Frontal cortex (tissue), 2 donors: ENCODE measurements around a stretch of chr10.

GRCh38 chr10:133983-134361 lies 1.3 kb upstream of the ZMYND11 start:
- RAMPAGE, long total RNA = no peak

DNA sequence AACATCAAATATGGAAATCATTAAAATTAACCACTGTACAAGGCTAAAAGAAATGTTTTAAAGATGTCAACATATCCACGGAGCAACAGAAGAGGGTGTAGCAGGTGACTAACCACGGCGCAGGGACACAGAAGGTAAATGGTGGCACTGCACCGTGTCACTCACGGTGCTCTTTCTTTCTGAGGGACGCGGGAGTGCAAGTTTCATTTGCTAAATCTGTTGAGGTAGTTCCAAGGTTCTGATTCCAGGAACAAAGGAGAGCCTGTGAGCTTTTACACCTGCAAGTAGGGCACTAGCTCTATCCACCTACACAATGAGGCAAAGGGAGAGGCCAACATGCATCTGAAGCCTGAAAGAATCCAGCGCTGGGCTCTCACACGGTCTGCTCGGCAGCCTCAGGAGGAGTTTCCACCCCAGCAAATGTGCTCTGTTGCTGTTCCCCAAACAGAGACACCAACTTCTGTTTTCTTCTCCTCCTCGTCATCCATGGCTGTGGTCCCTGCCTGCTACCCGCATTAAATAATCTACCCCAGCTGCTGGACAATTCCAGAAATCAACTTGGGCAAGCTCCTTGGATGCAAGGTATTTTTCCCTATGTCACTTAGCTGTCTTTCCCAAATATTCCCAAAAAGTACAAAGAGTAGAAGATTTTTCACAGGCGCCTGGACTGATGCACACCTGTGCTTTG lies 176.6 kb downstream of the ZMYND11 start:
- RAMPAGE, long total RNA = no peak

- RAMPAGE, long total RNA = no peak
Measured at GRCh38 chr10:386828-387088, 251.5 kb downstream of the ZMYND11 start.

DNA sequence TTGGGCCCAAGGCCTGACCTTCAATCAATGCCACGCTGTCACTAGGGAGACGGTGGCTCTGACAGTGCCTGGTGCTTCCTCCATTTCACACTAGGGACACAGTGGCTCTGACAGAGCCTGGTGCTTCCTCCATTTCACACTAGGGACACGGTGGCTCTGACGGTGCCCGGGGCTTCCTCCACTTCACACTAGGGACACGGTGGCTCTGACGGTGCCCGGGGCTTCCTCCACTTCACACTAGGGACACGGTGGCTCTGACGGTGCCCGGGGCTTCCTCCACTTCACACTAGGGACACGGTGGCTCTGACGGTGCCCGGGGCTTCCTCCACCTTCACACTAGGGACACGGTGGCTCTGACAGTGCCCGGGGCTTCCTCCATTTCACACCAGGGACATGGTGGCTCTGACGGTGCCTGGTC lies 200.0 kb downstream of the DIP2C start:
- RAMPAGE, long total RNA = no peak

DNA sequence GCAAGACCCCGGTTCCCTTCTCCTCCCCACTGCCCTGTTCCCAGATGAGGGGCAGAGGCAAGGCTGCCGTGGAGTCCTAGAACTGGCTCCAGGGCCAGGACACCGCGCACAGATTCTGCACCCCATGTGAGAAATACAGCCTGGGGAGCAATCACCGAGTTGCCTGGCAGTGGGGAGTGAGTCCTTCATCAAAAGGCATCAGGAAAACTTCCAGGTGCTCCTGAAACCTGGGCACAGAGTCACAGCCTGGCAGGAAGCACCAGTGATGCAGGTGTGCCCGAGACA lies 134.9 kb downstream of the DIP2C start:
- RAMPAGE, long total RNA = no peak

DNA sequence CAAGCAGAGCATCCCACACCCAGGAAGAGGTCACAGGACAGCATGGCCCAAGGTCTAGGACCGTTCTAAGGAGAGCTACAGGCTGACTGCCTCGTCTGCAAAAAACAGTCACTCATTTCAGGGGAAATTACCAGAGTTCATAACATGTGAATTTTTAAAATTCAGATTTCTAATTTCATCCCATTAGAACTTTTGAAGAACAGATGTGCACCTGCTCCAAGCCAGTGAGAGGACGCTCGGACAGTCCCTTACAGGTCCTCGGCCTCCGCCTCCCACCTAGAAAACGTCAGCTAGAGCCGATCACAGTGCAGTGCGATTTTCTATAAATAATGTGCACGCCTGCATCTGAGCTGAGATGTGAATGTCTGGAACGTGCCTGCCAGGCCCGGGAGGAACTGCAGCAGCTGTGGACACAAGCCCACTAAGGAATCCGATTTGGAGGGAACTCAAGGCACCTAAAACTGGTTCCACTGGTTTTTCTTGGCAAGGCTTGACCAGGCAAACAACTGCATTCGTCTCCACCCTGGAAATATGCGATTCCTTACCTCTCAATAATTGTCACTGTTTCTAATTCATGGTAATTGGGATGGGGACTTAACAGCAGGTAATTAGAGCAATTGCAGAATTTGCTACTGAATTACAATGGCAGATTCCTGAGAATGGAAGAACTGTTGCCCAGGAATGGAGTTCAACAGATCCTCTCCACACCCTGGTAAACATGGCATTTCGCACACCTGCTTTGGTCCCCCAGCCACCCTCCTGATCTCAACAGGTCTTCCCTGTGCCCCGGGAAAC lies 76.2 kb downstream of the DIP2C start:
- RAMPAGE, long total RNA = no peak

GRCh38 chr10:622243-622700 lies 67.2 kb downstream of the DIP2C start:
- RAMPAGE, long total RNA = no peak

DNA sequence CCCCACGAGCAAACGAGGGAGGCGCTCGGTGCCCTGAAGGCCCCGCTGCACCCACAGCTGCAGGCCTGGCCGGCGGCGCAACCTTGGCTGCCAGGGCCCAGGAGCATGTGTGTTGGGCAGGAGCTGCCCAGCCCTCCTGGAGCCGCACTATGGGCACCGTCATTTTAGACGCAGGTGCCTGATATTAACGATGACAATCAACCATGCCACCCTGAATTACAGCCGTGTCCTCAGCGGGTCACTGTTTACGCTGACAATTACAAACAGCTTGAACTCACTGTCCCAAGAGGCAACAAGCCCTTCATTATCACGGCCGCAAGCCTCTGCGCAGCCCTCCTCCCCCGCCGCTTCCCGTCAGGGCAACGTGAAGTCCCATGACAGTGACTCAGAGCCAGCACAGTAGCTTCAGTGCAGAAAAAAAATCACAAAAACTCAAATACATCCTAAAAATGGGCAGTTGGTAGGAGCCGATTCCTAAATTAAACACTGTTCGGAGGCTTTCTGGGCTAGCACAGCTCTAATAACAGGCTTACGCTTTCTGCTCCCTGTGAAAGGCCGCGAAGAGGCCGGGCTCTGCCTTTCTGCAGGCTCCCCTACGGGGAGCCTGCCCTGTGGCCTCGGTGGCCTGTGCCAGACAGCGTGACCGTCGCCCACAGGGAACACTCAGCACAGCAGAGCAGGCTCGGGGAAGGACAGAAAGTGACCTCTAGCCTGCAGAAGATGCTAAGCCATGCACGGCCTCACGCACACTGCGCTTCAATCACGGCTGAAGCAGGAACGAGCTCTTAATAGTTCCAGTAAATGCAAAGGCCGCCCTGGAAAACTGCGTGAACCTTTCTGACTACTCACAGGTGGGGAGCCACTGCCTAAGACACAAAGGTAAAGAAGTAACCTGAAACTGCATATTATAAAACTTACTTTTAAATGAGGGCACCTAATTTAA lies 64.3 kb downstream of the DIP2C start:
- RAMPAGE, long total RNA = no peak

DNA sequence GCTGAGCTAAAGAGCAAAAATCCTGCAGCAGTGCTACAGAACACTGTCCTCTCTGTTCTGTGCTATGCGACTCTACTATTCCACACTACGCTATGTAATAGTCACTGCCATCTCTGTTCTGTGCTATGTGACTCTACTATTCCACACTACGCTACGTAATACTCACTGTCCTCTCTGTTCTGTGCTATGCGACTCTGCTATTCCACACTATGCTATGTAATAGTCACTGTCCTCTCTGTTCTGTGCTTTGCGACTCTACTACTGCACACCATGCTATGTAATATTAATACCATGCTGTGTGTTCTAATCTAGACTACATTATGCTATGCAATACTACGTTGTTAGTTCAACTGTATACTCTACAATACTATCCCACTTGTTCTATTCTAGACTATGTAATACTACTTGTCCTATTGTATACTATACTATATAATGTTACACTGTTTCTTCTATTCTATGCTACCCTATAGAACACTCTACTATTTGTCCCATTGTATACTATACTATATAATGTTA lies 34.1 kb downstream of the DIP2C start:
- RAMPAGE, long total RNA = no peak

DNA sequence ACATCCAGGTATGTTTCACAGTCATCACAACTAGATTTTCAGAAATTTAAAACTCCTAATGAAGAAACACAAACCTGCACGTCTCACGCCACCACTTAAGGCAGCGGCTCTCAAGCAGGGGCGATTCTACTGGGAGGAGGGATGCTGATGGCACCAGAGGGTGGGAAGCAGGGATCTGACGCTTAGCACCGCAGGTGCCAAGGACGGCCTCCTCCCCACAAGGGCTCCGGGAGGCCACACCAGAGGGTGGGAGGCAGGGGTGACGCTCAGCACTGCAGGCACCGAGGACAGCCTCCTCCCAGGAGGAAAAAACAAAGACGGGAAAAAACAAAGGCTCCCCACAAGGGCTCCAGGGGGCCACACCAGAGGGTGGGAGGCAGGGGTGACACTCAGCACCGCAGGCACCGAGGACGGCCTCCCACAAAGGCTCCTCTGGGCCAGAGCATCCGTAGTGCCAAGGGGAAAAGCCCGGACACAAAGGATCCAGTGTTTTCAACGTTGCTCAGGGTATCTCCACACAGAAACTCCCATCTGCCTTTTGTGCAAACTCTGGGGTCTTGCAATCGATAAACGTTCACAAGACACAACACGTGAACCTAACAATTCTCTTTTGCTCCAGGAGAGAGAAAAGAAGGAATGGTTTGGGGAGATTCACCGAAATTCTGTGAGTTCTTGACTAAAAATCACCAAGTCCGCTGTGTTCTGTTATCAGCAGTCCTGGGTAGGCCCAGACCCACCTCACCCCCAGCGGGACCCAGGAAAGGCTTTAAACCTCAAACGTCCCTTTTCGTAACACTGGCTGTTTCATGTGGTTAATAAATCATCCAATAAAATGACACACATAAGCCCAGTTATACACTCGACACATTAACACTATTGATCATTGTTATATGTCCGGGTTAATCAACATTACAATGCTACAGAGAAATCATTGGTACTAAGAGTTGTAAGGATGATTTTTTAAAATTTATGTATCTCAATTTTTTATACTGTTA lies 25.5 kb downstream of the DIP2C start:
- RAMPAGE, long total RNA = no peak

- RAMPAGE, long total RNA = no peak
Measured at GRCh38 chr10:693307-694044, 4.0 kb upstream of the DIP2C start.

DNA sequence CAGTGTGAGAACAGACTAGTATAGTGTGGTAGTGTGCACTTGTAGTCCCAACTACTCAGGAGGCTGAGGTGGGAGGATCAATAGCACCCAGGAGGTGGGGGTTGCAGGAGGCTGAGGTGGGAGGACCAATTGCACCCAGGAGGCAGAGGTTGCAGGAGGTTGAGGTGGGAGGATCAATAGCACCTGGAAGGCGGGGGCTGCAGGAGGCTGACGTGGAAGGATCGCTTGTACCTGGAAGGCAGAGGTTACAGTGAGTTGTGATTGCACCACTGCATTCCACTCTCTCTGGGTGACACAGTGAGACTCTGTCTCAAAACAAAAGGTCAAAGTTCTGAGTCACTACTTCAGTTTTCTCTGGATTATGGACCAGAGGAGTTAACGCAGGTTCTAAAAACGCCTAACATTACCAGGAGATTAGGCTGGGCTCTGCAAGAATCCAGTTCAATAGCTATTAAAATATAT lies 22.7 kb upstream of the DIP2C start:
- RAMPAGE, long total RNA = no peak

- RAMPAGE, long total RNA = no peak
Measured at GRCh38 chr10:854223-854690, 77.2 kb downstream of the LARP4B start.

DNA sequence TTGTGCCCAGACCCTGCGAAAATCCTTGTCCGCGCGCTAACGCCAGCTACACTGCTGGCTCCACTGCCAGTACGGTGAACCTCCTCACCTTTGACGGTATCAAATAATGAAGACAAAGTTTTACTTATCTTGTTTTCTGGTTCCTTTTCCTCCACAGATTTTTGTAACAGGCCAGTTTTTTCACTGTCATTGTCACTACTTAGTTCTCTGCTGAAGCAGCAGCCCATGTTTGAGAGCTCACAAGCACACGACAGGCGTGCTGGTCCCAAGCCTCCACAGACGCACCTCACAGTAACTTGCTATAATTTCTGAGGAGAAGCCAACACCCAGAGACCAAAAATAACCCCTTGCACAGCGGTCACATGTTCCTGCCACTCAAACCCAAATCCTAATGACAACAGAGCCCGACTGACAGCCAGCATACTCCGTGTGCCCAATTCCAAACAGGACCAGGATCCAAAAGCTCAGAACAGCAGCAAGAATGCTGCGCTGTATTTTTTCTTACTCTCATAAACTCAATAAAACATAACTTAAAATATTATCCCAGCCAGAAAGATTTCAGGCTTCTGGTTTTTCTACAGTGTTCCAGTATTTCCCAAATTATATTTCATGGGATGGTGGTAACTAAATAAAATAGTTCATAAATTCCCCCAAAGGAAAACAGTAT lies 58.5 kb downstream of the LARP4B start:
- RAMPAGE, long total RNA = no peak

GRCh38 chr10:906039-906806 lies 25.3 kb downstream of the LARP4B start:
- RAMPAGE, long total RNA = no peak

DNA sequence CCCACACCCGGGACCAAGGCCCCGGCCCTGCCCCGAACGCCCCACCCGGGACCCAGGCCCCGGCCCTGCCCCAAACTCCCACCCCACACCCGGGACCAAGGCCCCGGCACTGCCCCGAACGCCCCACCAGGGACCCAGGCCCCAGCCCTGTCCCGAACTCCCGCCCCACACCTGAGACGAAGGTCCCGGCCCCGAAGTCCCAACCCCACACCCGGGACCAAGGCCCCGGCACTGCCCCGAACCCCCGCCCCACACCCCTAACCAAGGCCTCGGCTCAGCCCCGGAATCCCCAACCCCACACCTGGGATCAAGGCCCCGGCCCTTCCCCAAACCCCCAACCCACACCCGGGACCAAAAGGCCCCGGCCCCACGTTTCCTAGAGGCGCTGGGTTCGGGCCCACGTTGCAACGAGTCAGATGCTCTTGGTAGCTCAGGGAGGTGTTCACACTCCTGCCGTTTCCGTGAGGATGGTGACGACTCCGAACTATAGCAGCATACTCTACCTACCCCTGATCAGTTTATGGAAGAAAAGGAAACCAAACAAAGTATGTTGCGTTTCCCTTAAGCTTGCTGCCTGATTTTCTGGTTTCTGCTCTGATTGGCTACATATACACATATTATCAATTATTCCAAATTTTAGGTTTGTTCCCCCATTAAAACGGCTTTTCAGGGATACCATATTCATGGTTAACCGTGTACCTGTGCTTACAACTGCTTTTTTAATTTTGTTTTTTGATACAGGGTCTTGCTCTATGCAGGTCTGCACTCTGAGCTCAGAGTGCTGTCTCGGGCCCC lies 1.3 kb upstream of the LARP4B start:
- RAMPAGE, long total RNA = no peak

DNA sequence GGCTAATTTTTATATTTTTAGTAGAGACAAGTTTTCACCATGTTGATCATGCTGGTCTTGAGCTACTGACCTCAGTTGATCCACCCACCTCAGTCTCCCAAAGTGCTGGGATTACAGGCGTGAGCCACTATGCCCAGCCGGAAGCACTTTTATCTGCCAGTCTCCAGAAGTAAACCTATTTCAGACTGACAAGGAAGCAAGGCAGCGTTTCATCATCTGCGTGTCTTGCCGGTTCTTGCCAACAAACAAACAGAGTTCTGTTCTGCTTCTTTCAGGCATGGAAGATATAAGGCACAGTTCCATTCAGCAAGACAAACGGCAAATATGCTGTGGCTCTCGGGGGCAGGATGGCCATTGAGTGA lies 15.5 kb upstream of the LARP4B start:
- RAMPAGE, long total RNA = no peak

- RAMPAGE, long total RNA = no peak
Measured at GRCh38 chr10:997057-997751, 9.0 kb downstream of the GTPBP4 start.

DNA sequence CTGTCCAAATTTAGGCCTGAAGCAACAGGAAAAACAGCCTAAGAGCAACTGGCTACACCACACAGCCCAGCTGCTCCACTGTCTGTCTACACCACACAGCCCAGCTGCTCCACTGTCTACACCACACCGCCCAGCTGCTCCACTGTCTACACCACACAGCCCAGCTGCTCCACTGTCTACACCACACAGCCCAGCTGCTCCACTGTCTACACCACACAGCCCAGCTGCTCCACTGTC lies 2.6 kb downstream of the IDI1 start:
- RAMPAGE, long total RNA = no peak

DNA sequence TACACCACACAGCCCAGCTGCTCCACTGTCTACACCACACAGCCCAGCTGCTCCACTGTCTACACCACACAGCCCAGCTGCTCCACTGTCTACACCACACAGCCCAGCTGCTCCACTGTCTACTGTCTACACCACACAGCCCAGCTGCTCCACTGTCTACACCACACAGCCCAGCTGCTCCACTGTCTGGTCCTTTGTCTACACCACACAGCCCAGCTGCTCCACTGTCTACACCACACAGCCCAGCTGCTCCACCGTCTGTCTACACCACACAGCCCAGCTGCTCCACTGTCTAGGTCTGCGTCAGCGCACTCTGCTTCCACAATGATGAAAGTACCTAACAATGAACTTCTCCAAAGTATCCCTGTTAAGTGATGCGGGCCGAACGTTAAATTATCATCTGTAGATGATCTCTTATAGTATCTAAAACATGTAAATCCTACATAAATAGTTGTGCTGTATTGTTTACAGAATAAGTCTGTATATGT lies 1.5 kb downstream of the IDI1 start:
- RAMPAGE, long total RNA = no peak